Choroid plexus epithelial cell (primary cell): ENCODE results near the gene FGF23.

DNA sequence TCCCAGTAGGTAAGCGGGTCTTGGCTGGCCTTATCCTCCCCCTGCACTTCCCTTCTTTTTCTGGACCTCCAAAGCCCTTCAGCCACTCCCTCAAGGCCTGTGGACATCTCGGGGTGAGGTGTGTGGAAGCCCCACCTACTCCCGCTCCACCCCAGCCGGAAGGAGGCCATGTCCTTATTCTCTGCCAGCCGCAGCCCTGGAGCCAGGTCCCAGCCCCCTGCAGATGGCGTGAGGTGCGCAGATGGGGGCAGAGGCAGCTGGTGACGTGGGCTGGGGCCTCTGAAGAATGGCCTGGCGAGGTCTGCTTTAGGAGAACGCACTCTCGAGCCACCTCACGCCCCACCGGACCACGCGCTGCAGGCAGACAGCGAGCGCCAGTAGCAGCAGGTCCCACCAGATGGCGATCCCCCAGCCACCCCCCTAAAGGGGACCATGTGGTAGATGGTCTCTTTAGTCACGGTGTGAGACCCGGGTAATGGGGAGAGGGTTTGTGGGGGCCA, 167.1 kb downstream of the TSPAN9 start:
- RRBS = no CpG with 5 or more reads among the region's 20 CpGs

- RRBS = no CpG with 5 or more reads among the region's 5 CpGs
Measured at GRCh38 chr12:3251094-3251503, 173.9 kb downstream of the TSPAN9 start.

DNA sequence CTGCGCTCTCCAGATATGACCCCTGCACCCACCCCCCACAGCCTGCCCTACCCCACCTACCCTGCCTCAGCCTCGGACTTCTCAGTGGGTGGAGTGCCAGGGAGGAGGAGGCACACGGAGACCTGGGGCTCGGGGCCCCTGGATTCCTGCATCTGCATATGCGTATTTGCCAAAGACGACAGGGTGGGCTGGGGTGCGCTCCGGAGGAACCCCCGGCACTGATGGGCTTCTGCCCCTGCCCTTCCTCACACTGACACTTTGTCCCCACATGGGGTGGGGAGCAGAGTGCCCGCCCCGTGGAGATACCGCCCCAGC, 206.0 kb downstream of the TSPAN9 start:
- RRBS = no CpG with 5 or more reads among the region's 12 CpGs

DNA sequence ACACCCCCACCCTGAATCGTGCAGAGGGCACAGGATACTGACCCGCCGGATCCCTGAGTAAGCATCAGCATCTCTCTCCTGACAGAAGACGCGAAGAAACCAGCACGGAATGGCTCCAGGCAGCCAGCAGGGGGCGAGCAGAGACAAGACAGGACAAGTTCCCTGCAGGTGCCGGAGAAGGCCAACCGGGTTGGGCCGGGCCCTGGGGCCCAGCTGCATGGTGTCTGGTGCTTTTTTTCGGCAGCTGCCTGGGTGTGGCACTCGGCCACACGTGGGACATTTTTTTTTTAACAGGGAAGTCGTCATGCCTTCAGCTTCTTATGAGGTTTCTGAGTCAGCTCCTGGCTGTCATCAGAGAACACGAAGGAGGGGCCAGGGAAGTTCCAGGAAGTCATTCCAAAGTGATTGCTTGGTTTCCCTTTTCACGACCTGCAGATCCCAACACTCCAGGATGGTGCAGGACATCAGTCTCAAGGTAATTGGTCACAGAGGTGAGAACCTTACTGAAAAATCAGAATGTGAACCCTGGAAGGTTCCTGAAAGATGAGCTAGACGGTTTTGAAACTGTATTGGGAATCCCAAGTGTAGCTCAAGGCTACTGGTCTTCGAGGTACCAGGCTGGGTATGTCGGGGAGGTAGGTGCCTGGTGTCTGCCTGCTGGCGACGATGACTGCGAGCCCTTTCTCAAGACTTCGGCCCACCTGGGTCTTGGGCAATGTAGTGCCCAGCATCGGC, 190.9 kb upstream of the PRMT8 start:
- RRBS = no CpG with 5 or more reads among the region's 24 CpGs

DNA sequence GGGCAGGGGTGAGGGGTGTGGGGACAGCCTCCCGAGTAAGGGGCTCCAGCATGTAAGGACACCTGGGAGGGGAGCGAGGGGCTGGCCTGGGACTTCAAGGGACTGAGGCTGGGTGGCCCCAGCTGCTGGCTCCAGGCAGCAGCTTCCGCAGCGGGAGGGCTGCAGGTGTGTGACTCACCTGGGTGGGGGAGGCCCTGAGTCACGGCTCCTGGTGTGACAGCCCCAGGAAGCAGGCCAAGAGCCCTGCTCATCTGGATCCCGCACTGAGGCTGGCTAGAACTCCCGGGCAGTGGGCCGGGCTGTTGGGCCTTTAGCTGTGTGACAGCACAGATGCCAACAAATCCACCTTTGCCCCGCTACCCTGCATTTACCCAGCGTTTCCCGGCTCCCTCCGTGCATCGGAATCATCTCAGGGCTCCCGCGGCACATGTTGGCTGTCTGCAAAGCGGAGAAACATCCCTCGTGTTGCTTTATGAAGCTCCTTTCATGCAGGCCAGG, 180.0 kb upstream of the PRMT8 start:
- RRBS = 73% methylated on average over 4 of the region's 17 CpGs

DNA sequence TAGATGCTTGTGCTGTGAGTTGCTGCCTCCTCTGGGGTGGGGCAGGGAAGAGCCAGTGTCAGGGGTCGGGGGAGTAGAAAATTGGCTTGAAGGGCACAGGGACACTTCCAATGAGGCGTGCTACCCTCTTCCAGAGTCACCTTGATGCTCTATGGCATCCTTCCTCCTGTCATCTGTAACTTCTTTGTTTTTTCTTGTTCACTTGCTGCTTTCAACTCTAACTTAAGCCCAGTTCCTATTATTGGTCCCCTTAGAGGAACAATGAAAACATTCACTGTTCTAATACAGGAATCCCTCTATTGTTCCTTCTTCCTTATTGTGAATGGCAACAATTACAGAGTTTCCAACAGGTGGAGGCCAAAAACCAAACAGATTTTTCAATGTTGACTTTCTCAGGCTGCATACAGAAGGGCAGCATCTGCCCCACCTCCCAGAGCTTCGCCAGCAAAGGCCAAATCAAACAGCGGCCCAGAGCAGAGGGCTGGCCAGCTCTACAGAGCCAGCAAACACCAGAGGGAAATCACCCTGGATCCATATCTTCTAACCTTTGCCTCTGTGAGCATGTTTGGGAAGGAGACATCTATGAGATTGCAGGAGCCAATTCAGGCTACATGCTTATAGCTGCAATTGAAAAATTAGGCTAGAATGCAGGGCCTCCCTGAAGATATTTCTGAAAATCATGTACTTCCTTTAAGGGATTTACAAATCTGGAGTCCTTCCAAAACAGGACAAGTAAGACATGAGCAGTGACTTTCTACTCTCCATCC, 4.3 kb upstream of the CRACR2A start:
- RRBS = no CpG with 5 or more reads among the region's 4 CpGs

GRCh38 chr12:3962440-3963064, 89.4 kb upstream of the PARP11 start:
- RRBS = no CpG with 5 or more reads among the region's 8 CpGs

DNA sequence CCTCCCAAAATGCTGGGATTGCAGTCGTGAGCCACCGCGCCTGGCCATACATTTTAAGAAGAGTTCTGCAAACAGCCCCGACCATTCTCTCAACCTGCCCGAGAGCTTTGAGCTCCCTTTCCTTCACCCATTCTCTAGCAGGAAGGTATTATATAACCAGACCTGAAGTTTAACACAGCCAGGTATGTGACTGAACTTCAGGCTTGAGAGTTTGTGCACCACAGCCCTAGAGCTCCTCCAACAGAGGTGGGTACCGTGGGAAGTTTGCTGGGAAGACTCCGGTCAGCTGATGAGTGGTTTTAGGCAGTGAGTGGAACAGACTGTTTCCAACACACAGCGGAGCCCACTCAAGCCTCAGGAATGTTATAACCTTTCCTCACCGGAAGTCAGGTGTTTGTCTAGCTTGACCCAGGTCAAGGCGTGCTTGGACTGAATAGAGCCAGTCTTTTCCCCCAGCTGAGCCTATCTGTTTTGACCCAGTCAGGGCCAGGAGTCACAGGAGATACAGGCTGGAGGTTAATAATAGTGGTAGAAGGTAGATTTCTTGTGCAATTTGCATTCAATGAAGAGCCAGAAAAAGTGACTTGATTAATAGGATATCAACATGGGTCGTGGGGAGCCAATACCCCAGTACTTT, 138.3 kb upstream of the PARP11 start:
- RRBS = 27% methylated on average over 2 of the region's 11 CpGs

- RRBS = no CpG with 5 or more reads among the region's 18 CpGs
Measured at GRCh38 chr12:4228114-4228561, 45.4 kb upstream of the CCND2 start.

DNA sequence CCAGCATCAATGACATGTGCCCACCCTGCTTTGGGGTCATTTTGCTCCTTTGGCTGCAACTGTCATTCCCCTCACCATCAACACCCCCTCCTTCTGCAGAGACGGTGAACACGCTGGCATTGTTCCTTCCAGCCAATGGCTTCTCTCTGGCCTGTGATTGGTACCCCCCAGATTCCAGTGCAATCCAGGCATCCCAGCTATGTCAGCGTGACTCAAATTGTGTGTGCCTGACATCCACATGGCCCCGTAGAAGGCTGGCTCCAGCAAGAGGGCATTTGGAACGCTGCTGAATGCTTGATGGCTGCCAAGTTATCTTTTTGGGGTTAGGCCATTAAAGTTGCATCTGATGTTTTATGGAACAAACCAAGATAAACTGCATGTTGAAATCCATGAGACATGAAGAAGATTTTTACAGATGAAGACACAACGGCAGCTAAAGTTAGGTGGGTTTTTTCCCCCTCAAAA, 20.9 kb upstream of the CCND2 start:
- RRBS = no CpG with 5 or more reads among the region's 6 CpGs

GRCh38 chr12:4274260-4275001, 869 bp downstream of the CCND2 start:
- RRBS = 0% methylated on average over 3 of the region's 56 CpGs

GRCh38 chr12:4300188-4300724, 20.8 kb upstream of the TIGAR start:
- RRBS = no CpG with 5 or more reads among the region's 2 CpGs

GRCh38 chr12:4379247-4379885, at the start of gene FGF23:
Gene FGF23, minus strand, starts transcription at chr12:4379712.
- RRBS = no CpG with 5 or more reads among the region's 13 CpGs

- RRBS = no CpG with 5 or more reads among the region's 2 CpGs
Measured at GRCh38 chr12:4477143-4477497, 31.5 kb upstream of the FGF6 start.

- RRBS = no CpG with 5 or more reads among the region's 2 CpGs
Measured at GRCh38 chr12:4567107-4567580, 5.1 kb downstream of the DYRK4 start.

- RRBS = no CpG with 5 or more reads among the region's 8 CpGs
Measured at GRCh38 chr12:4701245-4701924, 18.8 kb upstream of the GALNT8 start.

GRCh38 chr12:5122170-5122743, 78.6 kb downstream of the KCNA5 start:
- RRBS = no CpG with 5 or more reads among the region's 18 CpGs

DNA sequence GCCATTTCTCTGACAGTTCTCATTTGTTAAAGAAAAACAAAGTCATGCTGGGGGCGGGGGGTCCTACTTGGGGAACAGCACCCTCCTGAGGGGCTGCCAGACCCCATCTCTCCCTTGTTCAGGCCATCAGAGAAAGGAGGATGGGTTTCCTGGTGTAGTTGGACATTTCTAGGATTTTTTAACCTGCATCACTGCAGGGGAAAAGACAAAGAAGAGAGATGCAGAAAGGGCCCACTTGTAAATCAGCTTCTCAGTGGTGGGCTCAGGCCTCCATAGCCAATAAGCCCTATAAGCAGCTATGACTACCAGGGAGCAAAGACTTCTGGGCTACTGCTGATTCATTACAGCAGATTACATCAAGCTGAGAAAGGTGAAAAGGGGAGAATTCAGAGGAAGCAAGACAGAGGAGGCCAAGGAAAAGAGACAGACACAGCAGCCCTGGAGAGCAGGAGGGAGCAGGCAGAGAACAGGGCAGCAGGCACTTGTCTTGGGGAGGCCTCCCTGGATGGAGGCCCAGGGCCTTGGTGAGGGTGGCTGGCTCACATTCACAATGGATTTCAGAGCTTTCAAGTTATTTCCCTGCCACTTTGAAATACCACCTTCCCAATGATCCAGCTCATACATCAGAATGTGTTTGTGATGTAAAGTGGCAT, 95.2 kb downstream of the KCNA5 start:
- RRBS = no CpG with 5 or more reads among the region's 1 CpG

DNA sequence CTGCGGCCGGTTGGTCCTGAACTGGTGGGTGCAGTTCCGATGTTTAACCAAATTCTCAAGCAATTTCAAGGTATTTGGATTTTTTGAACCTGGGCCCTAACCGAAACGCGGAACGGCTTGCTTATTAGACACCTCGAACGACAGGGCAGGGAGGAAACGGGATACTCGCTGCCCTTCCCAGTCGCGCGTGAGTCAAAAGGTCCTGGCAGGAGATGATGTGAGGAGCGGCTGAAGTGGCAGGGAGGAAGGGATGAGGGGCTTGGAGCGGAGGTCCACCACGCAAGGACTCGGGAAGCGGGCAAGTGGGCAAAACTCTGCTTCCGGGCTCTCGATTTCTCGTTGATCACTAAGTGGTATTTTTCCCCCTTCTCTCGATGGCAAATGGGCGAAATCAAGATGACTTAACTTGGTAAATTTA, 1.3 kb upstream of the NTF3 start:
- RRBS = no CpG with 5 or more reads among the region's 24 CpGs

DNA sequence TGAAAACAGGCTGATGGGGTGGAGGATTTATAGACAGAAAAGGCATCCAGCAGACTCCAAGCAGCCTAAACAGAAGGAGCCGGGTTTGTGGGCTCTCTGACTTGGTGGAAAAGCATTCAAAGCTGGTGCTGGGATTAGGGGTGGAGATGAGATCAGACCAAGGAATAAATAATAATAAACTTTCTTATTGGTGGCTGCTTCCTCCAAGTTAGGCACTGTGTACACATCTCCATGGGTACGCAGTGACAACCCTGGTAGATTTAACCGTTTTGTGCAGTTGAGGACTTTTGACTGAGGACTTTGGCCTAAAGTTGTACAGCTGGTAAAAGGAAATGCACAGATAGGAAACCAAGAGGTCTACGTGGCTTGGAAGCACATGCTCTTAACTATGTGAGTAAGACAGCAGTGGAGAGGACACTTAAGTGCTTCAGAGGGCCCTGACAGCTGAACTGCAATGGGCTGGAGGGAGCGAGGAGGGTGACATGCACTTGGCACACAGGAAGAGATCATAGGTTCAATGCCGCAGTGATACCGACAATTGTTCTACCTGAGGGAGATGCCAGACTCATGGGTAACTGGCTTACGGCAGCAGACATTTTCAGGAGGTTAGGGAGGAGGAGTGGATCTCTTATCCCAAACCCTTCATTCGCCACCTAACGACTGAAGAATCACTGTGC, 68.2 kb downstream of the NTF3 start:
- RRBS = no CpG with 5 or more reads among the region's 10 CpGs